PC-3 (cell line): ENCODE results near the gene FCN1.

DNA sequence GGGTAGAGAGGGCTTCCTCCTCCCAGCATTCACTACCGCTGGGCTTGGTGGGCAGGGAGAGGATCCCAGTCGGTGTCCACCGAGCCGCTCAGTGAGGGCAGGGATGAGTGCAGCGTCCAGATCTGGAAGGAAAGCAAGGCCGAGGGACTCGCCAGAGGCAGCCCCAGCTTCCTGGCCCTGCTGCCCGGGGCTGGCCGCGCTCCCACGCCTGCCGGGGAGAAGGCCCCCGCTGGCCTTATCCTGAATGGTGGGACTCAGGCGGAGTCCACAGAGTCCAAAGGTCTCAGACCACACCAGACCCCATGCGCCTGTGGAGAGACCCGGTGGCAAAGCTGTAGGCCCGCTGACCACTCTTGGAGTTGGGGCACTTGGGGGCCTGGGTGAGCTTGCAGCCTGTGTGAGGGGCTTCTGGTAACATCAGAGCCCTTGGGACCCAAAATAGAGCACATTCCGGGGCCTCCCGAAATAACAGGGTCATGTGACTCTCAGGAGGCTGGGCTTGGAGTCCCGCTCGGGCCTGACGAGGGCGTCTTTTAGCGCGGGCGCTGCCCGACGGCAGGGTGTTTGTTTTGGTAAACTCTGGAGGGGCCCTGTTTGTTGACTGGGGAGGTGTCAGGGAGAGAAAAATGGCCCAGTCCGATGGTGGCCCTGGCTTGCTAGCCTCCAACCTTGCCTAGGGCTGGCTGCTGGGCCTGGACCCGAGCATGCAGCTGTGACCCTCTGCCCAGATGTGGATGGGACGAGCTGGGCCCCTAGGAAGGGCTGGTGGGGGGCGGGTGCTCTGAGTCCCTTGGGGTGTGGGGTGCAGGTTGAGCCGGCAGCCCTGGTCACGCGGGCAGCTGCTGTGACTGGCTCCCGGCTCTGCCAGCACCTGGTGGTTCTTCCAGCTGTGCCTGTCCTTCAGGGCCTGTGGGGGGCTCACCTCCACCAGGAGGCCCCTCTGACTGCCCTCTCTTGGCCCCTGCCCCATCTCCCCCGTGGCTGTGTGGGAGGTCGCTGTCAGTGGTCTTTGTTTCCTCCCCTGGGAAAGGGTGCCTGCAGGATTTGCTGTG lies 2.9 kb downstream of the RXRA start:
- RAMPAGE, long total RNA: no peak

DNA sequence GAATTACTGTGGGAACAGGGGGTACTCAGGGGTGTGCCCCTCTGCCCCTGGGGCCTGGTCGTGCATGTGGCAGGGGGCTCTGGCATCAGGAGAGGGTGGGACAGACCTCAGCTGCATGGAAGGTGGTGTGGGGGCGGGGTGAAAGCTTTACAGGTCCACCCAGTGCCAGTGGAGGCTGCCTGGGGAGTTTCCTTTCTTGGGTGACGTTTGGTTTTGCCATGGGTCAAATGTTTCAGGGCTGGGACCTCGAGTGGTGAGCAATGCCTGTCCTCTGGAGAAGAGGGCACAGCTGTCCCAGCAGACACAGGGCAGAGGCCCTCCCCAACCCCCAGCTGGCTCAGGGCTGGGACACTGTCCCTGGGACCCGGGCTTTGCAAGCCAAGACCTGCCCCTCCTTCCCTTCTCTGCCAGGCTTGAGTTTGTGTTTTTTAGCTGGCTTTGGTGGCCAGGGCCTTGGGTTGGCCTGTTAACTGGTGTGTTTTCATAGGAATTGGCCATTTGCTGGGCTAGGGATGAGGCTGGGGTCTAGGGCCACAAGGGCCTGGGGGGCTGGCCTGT lies 3.7 kb downstream of the RXRA start:
- RAMPAGE, long total RNA: no peak

GRCh38 chr9:134350612-134351697 lies 24.7 kb downstream of the RXRA start:
- RAMPAGE, long total RNA: no peak

DNA sequence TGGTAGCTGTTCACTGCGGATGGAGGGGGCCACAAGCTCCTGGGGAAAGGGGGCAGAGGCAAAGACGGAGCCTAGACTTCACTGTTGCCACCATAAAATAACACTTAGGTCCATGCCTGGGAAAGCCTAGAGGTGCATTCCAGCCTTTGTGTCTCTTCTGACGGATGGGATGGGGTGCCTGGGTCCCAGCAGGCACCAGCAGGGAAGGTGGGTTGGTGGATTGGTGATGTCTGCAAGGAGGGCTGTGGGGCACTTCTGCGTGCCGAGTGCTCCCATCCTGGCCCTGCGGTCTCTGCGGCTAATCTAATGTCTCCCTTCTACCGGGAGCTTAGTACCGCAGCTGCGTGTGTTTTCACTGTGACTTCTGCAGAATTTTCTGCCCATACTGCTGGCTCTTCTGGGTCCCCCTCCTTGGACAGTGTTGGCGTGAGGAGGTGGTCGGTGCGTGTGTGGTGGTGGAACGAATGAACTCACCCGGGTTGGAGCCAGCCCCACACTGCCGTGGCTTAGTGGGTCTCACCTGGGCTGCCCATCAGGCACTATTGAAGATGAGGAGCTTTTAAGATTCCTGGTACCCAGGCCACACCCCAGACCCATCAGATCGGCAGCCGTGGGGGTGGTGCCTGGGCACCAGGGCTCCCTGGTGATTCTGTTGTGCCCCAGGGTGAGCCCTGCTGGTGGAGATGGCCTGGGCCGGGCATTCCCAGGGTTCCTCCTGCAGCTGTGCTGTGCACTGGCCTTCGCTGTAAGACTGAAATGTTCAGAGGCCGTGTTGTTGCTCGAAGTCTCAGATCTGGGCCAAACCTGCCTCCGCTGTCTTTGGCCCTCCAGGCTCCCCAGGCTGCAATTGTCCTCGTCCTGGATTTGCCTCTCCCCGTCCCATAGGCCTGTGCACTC lies 28.0 kb downstream of the RXRA start:
- RAMPAGE, long total RNA: no peak

DNA sequence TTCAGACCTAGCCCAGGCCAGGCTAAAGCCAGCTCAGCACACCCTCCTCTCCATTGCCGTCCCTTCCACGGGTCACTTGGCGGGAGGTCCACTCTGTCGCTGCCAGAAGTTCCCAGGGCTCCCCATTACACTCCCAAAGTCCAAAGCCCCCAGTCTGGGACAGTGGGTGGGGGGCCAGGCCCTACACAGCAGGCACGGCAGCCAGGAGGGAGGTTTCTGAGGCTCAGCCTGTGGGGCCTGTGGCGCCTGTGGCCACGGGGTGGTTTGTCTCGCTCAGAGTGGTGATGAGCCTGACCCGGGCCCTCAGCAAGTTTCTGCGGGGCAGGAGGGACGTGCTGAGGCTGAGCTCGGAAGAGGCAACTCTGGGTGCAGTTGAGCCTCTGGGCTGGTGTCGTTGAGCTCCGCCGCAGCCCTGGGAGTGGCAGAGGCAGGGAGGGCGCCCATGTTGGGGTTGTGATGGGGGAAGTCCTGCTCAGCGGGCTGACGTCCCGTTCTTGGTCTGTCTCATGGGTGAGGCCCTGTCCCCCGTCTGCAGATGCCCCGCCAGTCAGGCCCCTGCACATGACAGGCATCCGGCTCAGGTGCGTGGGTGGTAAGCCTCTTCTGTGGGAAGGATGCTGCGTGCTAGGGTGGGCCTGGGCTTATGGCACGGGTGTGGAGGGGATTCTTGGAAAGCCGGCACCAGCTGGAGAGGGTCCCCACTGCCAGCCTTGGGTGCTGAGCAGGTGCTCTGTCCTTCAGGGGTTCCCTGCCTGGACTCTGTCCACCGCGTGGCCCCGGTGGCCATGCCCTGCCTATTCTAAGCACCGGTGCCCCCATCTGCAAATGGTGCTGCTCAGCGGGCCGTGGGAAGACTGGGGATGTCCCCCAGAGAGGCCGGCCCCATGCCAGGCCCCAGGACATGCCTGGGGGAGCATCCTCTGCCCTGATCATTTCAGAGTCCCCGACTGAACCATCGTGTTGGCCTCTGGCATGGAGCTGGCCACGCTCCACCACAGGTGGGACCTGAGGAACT lies 64.3 kb downstream of the RXRA start:
- RAMPAGE, long total RNA: no peak

DNA sequence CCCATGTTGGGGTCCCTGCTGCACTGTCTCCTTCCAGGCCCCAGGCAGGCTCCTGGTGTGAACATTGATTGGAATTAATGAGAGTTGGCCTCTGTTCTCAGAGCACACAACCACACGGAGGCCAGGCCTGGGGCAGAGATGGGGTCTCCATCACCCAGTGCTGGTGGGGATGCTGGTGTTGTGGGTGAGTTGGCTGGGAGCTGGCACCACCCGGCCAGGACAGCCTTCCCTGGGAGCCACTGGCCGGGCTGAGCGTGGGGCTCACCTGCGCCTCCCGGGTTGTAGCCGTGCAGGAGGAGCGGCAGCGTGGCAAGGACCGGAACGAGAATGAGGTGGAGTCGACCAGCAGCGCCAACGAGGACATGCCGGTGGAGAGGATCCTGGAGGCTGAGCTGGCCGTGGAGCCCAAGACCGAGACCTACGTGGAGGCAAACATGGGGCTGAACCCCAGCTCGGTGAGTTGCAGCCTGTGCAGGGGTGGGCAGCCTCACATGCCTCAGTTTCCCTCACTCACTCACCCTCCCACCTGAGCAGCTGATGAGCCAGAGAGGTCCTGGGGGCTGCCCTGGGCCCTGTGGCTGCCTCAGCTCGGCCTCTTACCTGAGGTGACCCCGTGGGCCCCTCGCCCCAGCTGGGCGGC lies 90.7 kb downstream of the RXRA start:
- RAMPAGE, long total RNA: no peak

DNA sequence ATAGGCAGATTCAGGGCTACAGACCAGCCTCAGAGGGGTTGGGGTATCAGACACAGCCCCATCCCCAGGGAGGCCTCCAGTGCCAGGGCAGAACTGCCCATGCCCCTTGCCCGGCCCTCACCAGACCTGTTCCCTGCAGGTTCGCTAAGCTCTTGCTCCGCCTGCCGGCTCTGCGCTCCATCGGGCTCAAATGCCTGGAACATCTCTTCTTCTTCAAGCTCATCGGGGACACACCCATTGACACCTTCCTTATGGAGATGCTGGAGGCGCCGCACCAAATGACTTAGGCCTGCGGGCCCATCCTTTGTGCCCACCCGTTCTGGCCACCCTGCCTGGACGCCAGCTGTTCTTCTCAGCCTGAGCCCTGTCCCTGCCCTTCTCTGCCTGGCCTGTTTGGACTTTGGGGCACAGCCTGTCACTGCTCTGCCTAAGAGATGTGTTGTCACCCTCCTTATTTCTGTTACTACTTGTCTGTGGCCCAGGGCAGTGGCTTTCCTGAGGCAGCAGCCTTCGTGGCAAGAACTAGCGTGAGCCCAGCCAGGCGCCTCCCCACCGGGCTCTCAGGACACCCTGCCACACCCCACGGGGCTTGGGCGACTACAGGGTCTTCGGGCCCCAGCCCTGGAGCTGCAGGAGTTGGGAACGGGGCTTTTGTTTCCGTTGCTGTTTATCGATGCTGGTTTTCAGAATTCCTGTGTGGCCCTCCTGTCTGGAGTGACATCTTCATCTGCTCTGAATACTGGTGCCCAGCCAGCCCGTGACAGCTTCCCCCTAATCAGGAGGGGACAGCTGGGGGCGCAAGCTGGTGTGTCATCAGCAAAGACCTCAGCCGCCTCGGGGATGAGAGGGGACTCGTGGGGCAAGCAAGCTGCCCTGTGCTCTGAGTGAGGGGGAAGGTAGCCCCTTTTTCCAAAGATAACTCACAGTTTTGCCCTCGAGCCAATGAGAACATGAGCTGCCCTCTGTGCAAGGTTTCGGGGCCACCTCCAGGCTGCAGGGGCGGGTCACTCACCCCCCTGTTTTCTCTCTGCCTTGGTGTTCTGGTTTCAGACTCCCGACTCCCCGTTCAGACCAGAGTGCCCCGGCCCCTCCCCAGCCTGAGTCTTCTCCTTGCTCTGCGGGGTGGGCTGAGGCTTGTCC lies 110.4 kb downstream of the RXRA start:
- RAMPAGE, long total RNA: no peak

GRCh38 chr9:134525832-134526244 lies 115.8 kb upstream of the COL5A1 start:
- RAMPAGE, long total RNA: no peak

- RAMPAGE, long total RNA: no peak
Observed at GRCh38 chr9:134544352-134545048, 97.1 kb upstream of the COL5A1 start.

DNA sequence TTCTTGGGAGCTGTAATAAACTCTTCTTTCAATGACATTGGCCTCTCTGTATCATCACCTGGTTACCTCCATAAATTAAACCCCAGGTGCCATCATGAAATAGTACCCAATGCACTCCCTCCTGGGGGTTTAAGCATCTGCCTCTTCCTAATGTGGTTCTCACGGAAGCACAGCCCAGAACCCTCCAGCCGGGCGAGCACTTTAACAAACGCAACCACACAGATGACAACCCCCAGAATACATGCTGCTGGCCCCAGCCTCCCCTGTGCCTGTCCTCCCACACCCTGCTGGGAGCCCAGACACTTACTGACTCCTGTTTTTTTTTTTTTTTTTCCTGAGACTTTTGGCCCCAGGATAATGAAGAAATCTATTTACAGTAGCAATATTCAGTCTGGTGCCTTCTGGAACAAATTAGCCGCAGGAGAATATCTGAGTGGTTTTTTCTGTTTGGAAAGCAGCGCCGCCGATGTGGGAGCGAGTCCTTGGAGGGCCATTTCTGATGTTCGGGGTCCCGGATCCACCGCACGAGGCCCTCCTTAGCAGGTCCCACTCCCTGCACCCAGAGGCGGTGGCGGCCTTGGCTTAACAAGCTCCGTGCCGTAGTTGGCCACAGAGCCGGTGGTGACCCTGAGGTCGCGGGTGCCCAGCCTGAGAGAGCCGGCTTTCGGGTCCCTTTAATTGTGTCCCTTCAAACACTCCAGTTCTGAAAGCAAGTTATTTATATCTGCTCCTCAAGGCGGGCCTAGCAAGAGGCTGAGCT lies 49.9 kb upstream of the COL5A1 start:
- RAMPAGE, long total RNA: no peak

DNA sequence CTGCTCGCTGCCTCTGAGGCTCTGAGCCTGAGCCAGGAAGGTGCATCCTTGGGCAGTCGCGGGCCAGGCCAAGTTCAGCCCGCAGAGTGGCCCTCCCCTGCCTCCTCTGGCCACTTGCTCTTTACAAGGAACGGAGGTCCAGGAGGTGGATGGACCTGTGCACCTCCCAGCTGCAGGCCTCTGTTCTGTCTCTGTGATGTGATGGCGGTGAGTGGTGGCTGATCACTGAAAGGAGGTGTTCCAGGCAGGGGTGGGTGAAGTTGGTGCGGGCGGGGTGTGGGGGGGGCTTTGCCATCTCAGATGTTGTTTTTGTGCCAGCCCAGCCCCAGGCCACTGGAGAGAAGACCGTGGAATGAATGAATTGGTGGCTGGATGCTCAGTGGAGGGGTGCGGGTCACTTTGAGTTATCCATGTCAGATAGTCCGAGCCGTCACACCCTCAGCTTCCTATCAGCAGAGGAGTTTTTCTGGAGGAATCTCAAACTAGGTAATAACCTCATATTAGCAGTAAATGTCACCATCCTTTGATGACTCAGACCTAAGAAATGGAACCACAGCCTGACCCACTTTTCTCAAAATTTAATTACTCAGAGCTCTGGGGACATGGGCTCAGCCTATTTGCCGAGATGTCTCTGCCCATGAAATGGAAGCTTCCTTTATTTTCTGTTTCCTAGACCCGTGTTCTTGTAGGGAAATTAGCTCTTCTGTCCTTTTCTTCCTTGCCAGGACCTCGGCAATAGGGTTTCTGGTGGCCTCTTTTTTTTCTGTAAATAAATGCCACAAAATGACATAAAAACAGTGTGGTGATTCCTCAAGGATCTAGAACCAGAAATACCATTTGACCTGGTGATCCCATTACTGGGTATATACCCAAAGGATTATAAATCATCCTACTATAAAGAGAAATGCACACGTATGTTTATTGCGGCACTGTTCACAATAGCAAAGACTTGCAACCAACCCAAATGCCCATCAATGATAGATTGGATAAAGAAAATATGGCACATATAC lies 7.5 kb downstream of the COL5A1 start:
- RAMPAGE, long total RNA: no peak

GRCh38 chr9:134706786-134707189 lies 65.2 kb downstream of the COL5A1 start:
- RAMPAGE, long total RNA: no peak

DNA sequence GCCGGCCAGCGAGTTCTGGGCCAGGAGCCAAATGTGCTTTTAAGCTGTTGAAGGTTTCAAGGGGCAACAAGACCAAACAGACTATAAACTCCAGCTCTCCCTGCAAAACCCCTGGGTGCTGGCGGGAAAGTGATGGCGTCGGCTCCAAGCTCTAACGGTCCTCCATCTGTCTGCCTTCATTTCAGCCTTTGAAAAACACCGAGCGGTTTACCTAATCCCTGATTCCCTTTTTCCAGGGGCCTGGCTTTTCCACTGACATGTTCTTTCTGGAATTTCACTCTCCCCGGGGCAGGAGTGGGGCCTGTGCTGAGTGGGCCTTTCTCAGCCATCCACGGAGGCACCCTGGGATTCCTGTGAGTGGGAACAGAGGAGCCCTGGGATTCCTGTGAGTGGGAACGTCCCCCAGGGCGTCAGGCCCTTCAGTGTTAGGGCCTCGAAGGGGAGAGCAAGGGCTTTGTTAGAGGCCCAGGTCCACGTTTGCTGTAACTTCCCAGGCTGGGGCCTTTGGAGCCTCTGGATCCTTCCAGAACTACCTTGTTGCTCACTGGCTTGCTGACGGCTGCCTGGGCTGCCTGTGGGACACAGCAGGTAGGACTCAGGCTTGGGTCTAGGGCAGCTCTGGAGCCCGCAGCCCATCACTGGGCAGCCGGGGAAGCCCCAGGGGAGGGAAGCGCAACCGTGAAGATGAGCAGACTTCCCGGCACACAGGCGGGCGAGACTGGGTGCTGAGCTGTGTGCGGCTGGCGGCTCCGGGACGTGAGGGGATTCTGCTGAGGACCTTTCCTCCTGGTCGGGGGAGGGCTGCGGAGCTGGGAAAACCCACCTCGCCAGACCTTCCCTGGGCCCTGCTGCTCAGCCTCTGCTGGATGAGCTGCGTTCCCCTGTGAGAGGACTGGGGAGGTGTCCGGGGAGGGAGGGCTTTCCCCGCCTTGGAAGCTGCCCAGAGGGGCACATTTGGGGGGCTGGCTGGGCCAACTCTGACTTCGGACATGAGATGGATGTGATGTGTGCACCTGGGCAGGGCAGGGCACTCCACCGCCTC lies 65.9 kb downstream of the COL5A1 start:
- RAMPAGE, long total RNA: no peak

GRCh38 chr9:134724458-134724917 lies 82.9 kb downstream of the COL5A1 start:
- RAMPAGE, long total RNA: no peak

DNA sequence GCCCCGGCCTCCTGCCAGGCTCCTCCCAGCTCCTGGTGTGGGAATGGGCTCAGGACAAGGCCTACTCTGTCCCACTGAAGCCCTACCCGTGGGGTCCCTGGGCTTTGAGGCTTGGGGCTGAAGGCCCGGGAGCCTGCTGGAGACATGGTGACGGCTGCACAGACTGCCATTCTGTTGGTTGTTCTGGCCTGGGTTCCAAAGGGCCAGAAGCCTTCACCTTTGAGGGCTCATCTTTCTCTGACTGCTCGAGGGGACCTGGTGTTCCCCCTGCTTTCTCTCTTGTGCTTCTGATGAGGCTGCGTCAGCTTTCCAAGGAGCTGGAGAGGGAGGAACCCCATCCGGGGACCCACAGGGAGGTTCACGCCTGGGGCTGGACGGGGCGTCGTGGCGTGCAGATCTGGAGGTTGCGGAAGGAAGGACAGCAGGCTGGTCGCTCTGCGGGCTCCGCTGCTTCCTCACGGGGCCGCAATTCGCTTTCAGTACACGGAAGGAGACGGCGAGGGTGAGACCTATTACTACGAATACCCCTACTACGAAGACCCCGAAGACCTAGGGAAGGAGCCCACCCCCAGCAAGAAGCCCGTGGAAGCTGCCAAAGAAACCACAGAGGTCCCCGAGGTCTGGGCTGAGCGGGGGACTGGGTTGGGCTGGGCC lies 86.7 kb downstream of the COL5A1 start:
- RAMPAGE, long total RNA: no peak

DNA sequence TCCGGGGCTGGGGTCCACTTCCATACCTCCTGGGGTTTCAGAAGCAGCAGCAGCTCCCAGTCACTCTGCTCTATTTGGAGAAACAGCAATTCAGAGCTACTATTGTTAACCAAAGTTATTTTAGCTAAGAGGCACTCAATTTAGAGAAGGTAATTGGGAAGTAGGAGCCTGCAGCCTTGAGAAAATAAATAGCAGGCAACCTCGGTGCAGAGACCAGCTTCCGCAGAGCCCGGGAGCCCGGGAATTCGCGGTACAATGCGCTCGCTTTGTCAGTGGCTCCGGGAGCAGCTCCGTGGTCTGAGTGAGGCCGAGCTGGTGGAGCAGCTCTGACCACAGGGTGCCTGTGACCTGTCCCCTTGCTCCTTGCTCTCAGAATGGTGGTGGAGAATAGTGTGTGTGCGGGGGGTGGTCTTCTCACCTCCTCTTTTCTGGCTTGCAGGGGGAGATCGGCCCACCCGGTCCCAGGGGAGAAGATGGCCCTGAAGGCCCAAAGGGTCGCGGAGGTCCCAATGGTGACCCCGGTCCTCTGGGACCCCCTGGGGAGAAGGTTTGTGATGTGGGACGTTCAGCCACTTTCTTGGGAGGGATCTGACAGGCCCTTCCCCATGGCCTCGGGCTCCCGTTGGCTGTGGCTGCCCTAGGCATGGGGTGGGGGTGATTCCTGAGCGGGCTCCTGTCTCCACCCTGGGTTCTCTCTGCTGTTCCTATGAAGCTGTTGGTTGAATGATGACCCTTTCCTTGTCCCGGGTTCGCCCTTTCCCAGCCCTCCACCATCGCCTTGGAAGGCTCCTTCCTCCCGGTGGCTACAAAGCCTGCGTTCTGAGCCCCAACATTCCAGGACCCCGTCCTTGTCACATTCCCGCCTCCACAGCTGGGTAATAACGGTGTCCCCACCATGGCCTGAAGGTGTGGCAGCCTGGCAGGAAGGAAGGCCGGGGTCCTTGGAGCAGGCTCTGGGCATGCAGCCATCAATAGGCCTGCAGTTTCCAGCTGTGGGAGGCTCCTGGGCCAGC lies 95.8 kb upstream of the FCN2 start:
- RAMPAGE, long total RNA: no peak

DNA sequence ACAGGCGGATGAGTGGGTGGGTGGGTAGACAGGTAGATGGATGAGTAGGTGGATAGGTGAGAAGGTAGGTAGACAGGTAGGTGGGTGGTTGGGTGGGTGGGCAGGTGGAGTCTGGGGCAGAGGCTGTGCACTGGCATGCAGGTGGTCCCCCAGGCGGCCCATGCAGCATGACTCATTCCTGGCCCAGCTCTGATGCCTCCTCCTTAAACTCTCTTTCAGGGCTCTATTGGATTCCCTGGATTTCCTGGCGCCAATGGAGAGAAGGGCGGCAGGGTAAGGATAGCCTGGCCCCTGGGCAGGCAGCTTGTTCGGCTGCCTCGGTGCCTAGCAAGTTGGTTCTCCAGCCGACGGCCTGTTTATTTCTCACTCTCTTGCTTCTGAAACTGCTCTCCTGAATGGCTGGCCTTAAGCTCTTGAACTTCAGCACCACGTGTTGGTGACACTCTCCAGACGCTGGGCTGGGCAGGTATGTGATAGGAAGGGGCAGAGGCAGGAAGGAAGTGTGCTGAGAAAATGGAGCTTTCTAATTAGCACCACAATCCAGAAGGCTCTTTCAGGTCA lies 91.6 kb upstream of the FCN2 start:
- RAMPAGE, long total RNA: no peak

DNA sequence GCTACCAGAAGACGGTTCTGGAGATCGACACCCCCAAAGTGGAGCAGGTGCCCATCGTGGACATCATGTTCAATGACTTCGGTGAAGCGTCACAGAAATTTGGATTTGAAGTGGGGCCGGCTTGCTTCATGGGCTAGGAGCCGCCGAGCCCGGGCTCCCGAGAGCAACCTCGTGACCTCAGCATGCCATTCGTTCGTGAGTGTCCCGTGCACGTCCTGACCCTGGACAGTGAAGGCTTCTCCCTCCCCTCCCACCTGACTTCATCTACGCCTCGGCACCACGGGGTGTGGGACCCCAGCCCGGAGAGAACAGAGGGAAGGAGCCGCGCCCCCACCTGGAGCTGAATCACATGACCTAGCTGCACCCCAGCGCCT lies 38.5 kb upstream of the FCN2 start:
- RAMPAGE, long total RNA: no peak

GRCh38 chr9:134895848-134896700 lies 15.5 kb downstream of the FCN2 start:
- RAMPAGE, long total RNA: no peak

- RAMPAGE, long total RNA: no peak
Observed at GRCh38 chr9:134917616-134918311, at the start of gene FCN1. Gene FCN1 (minus strand): TSS chr9:134917912.